Measurements from ENCODE around the genes ZNF217 and CYP24A1.

DNA sequence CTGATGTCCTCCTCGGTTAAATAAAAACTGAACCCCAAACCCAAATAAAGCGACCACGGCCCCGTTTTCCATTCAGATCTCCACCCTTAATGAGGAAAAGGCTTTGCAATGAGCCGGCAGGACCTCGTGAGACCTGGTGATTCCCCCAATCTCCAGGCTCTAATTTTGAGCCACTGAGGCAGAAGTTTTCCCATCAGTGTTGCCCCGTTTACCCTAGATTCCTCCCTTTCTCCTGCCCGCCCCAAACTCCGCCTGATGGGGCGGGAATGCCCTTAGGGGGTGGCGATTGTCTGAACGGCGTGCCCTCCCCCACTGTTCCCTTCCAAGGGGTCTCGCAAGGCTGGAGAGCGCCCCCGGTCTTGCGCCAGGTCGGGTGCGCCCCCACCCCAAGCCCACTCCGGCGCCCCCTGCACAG lies 549 bp downstream of the ZFP64 start:
- PRO-cap, result unidirectional peak, plus-strand start at position 285 of the sequence

DNA sequence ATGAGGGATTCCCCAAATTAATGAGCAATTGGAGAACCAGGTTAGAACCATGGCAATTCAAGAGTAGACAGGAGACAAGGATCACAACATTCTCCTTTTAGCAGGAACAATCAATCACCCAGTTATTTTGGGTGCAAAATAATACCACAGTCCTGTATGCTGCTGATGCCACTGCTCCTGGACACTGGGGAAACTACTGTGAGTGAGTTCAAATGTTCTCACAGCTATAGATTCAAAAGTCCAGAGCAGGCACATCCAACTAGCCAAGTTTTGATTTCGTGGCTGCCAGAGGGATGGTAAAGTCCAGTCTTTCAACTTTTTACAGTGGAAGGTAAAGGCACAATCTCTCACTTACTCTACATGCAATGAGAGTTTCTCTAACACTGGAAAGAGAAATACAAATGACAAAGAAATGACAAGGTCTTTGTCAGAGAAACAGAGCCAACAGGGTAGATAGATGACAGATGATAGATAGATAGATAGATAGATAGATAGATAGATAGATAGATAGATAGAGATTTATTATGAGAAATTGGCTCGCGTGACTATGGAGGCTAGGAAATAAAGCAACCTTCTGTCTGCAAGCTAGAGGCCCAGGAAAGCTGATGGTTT lies 26.8 kb upstream of the TSHZ2 start:
- PRO-cap, result no peak

- PRO-cap, result no peak
Observed at GRCh38 chr20:53075453-53076395, 103.6 kb downstream of the TSHZ2 start.

DNA sequence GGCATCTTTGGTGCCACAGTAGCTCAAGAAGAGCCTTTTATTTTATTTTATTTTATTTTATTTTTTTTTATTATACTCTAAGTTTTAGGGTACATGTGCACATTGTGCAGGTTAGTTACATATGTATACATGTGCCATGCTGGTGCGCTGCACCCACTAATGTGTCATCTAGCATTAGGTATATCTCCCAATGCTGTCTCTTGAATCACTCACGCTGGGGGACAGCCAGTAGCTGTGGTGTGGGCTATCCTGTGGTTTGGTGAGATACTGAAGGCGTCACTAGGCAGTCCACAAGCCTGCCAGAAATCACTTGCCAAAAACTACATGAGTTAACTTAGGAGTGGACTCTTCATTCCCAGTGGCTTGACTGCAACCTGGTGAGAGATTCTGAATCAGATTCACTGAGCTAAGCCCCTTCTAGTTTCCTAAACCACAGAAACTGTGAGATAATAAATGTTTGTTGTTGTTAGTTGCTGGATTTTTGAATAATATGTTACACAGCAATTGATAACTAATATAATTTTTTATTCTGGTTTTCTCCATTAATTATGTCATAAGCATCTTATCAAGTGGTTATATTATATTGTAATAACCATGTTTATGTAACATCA lies 191.3 kb downstream of the TSHZ2 start:
- PRO-cap, result no peak

DNA sequence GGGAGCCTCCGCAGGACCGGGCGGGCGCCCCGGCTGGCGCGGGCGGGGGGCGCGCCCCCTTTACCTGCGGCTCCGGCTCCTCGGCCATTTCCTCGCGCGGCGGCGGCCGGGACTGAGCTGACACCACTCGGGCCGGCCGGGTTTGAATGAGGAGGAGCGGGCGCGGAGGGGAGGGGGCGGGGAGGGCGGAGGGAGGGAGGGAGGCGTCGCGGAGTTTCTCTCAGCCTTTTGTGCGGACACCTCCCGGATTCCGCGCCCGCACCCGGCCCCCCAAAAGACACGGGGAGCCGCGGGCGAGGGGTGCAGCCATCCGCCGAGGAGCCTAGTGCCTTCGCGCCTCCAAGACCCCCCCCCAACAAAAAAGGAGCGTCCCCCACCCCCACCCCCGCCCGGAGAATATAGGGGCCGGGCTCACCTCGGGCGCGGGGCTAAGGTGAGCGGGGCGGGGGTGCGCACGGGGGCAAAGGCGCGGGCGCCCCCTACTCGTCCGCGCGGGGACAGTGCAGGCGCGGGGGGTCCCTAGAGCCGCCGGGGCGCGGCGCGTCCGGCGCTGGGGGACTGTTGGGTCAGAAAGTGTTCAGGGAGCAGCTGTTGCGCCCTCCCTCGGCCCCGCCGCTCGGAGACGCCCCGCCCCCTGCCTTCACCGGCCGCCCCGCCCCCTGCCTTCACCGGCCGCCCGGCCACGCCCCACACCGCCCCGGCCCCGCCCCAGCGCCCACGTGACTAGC lies at the start of gene ZNF217:
TSS of gene ZNF217 (minus strand) at position 148 of the 728 bp plus-strand sequence.
- PRO-cap, result bidirectional peak, plus-strand start at position 223 of the sequence, minus-strand start at position 144 of the sequence; bidirectional peak, plus-strand start outside the sequence, minus-strand start at position 618 of the sequence

GRCh38 chr20:53609397-53610149 lies 15.9 kb upstream of the ZNF217 start:
- PRO-cap, result unidirectional peak, plus-strand start at chr20:53609551

DNA sequence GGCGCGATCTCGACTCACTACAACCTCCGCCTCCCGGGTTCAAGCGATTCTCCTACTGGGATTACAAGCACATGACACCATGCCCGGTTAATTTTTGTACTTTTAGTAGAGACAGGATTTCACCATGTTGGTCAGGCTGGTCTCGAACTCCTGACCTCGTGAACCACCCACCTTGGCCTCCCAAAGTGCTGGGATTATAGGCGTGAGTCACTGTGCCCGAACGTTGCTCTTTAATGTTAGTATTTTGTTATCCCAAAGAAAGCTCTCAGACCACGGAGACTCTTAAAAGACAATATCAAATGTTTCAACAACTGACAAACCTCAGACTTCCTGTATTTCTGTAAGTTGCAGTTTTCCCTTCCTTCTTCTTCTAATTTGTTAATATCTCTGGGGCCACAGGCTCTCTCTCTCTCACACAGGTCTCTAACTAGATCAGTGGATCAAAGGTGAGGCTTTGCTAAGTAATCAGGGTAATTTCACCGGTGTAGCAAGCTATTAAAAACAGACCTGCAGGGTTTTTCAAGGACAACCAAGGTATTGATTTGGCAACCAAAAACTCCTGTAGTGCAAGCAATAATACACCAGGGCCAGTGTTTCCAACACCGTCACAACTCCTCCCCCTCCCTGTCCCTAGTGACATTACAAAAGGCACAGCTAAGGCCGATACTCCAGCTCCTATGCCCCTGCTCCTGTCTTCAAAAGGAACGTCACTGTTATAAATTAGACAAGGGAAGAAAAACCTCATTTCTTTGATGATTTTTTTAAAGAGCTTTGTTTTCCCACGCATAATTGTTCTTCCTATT lies 48.9 kb upstream of the ZNF217 start:
- PRO-cap, result no peak

DNA sequence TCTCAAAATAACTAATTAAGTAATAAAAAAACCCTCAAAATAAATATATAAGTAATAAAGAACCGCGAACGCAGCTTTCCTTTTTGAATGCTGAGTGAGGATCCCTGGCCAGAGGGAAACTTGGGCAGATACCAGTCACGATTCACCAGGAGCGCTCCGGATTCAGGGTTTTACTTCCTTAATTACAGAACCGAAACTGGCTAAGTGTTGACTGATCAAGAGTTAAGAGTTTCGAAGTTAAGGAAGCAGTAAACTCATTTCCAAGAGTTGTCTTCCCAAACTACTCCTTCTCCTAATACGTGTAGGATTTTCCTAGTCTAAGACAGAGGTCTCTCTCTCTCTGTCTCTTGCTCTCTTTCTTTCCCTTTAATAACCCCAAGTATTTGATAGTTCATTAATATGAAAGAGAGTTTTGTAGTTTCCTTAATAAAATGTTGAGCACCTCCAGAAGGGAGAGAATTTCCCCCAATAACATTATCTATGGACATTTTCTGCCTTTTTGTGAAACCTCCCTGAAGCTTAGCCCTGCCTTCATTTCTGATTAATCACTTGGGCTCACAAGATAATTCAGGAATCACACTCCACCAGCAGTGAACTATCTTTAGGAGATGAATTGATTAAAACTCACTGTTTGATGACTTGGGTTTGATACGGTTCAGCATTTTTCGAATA lies 61.5 kb upstream of the ZNF217 start:
- PRO-cap, result bidirectional peak, plus-strand start at position 225 of the sequence, minus-strand start at position 144 of the sequence

- PRO-cap, result no peak
Observed at GRCh38 chr20:53757457-53757925, 163.9 kb upstream of the ZNF217 start.

GRCh38 chr20:53767135-53767497 lies 173.5 kb upstream of the ZNF217 start:
- PRO-cap, result no peak

GRCh38 chr20:53785136-53785704 lies 191.6 kb upstream of the ZNF217 start:
- PRO-cap, result no peak

- PRO-cap, result no peak
Observed at GRCh38 chr20:53870150-53870957, 200.0 kb downstream of the BCAS1 start.

GRCh38 chr20:53914080-53914530 lies 156.3 kb downstream of the BCAS1 start:
- PRO-cap, result no peak

DNA sequence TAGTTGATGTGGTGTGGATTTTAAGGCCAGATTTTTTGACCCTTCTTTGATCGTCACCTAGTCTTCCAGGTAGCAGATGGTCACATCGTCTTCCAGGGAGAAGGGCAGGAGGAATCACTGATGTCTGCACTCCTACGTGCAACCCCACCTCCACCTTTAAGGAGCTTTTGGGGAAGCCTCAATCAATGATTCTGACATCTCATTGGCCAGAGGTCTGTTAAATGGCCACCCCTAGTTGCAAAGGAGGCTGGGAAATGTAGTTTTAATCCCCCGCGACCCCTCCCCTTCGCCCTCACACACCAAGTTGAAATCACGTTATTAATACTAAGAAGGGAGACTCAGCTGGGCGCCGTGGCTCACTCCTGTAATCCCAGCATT lies 151.5 kb downstream of the BCAS1 start:
- PRO-cap, result no peak

DNA sequence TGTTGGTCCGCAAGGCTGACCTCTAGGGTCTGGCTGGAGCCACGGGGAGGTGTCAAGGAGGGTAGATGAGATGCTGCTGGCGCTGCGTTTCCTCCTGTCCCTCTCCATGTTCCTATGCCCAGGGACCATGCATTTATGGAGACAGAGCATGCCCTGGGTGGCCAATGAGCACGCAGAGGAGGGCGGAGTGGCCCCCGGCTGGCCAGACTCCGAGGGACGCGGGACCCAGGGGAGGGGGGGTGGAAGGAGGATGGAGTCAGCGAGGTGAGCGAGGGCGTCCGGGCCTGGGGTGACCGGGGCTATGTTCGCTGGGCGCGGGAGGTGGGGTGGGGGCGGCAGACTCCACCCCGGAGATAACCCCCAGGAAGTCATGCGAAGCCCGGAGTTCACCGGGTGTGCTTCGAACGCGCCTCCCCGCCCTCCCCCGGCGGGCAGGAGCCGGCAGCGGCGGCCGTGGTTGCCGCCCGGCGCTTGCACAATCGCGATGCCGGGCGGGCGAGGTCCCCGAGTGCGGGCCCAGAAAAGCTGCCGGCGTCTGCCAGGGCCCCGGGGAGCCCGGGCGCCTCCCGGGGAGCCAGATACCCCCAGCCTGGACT lies at the start of gene CYP24A1:
TSS of gene CYP24A1 (minus strand) at position 108 of the 596 bp plus-strand sequence.
- PRO-cap, result no peak

- PRO-cap, result no peak
Observed at GRCh38 chr20:55947991-55948376, 57.3 kb downstream of the CBLN4 start.

DNA sequence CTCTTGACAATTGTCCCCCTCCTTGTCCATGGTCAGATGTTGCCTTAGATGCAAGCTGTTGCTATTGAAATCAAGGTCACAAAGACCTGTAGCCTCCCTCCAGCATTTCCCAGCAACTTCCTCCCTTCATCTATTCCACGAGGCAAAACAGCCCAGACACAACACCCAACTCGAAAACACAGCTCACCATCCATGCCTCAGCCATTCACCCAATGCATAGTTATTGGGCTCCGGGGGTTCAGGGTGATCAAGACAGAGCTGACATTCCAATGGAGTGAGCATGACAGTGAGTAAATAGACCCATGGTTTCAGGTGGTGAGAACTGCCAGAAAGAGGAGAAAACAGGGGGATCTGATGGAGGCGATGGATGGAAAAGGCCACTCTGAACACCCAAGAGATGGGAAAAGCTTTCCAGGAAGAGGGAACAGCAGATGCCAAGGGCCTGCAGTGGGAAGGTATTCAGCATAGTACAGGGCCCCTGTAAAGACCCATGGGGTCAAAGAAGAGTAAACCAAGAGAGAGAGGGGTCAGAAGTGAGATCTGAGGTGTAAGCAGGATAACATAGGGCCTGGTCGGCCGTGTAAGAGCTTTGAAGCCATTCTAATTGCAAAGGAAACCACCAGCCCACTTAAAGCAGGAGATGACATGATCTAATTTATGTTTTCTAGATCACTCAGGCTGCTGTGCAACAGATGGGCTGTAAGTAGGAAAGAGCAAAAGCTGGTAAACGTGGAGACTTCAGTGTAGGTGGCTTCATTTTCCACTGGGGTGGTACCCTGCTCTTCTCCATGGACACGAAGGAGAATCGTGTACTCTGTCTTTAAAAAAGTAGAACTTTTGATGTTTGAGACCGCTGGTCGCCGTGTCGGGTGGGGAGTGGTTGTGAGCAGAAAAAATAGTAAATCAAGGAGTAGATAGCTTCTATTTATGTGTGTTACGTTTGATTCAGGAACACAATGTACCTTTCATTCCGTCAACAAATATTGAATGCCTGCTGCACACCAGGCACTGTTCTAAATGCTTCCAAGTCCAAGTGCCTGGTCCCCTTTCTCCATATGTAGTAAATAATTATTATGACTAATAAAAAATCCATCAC lies 6.1 kb downstream of the CASS4 start:
- PRO-cap, result no peak

DNA sequence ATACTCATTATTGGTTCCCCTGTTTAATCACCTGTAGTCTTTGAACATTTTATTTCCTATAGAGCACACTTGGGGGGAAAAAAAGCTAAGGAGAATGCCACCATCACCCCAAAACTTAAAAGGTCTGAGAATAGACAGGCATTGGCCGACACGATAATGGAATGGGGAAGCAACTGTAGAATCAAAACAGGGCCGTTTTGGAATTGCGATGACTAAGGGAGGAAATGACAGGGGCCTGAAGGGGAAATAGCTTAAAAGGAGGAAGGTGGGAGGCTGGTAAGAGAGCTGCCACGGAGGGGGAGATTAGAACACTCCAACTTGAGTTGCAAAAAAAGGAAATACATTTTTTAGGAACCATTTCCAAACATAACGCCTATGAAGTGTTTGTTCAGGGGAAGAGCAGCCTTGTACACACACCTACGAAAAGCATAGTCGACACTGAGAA lies 6.9 kb downstream of the CASS4 start:
- PRO-cap, result bidirectional peak, plus-strand start at position 383 of the sequence, minus-strand start at position 163 of the sequence

DNA sequence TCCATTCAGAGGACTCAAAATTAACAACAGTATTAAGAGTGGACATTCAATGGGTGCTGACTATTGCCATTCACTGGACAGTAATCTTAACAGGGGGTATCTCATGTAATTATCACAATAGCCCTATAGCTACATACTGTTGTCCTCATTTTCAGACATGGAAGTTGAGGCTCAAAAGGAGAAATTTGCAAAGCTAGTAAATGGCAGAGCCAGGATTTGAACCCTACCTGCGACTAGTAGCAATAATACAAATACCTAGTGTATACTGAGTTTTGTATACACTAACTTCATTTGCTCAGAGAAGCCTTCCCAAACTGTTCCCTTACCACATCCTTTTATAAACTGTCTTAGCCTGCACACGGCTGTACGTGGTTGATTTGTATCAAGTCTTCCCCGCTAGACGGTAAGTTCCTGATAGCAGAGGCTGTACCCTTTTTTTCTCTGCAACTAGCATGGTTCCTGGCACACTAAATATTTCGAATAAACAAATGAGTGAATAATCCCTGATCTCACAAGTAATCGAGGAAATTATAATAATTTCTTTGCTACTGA lies 536 bp downstream of the RTF2 start:
- PRO-cap, result no peak

DNA sequence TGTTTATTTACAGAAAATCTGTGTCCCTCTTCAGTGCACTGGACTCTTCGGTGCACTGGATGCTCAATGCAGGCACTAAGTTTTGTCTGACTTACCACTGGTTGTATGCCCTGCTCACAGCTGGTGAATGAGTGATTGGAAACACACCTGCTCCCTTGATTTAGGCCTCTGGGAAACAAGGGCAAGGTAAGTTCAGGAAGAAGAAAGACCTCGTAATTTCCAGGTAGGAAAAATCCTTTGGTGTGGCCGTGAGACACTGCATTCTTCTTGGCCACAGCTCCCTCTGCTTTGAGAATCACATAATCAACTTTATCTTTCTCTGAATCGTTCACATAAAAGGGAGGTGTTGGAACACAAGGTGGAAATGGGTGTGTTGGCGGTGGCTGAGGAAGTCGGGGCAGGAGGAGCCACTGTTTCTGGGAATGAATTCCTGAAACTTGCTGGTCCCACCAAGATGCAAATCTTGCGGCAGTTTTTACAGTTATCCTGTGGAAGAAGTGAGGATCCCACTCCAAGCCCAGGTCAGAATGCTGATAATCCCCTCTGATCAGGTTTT lies 25.9 kb downstream of the FAM209B start:
- PRO-cap, result no peak

Measured in duodenum (tissue), 1 donor.